A673 (cell line): ENCODE data around the gene TGOLN2.

DNA sequence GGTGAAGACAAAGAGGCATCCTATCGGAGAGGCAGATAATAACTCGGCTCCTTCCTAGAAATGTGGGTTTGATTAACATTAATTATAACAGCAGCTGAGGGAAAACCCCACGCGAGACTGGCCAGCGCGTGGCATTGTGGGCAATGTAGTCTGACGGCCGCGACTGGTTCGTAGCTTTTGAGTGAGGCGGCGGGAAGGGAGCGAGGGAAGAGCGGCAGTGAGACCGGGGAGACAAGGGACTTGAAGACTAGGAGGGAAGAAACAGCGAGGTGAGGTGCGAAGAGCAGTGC, 267 bp upstream of the SUCLG1 start:
- PRO-cap: bidirectional peak, plus-strand start at position 174 of the sequence, minus-strand start outside the sequence

- PRO-cap: no peak
These were observed 8.0 kb upstream of the TRABD2A start for GRCh38 chr2:84888737-84889403.

GRCh38 chr2:84904580-84905081, 825 bp upstream of the TMSB10 start:
- PRO-cap: bidirectional peak, plus-strand start at chr2:84904918, minus-strand start at chr2:84904926

DNA sequence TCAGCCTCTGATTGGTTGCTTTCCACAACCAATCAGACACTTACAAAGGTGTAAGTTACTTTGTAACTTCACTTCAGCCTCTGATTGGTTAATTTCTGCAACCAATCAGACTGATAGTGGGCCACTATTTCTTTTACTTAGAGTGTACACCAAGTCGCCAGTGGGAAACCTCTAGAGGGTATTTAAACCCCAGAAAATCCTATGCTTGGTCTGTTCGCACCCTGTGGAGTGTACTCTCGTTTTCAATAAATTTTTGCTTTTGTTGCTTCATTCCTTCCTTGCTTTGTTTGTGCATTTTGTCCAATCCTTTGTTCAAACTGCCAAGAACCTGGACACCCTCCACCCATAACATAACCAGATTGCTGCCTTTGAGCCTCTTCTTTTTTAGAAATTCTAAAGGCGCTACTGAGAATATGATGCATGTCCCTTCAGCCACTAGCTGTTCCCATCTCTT, 19.5 kb downstream of the TMSB10 start:
- PRO-cap: bidirectional peak, plus-strand start at position 127 of the sequence, minus-strand start outside the sequence

DNA sequence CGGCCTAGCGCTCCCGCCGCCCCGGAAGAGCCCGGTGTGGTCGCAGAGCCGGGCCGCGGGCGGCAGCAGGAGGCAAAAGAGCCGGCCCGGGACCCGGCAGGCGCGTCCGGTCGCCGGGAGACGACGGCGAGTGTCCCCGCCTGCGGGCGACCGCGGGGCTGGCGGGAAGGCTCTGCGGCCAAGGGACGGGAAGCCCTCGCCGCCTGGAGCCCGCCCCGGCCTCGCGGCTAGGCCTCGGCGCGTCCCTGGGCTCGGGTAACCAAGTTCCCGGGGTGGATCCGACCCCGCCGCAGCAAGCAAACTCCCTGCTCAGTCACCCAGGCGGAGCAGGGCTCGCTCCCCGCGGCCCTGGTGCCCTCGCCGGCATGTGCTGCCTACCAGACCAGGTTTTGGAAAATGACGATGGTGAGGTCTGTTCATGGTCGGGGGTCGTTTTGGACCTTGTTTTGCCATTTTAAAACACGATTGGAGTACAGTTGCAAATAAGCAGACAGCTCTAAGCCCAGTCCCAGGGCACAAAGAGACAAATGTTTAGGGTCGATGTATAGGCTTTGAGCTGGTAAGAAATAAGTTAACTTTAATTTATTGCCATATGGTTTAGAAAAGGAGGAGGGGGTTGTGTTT, 987 bp downstream of the KCMF1 start:
- PRO-cap: bidirectional peak, plus-strand start at position 119 of the sequence, minus-strand start at position 134 of the sequence; bidirectional peak, plus-strand start at position 262 of the sequence, minus-strand start at position 223 of the sequence; bidirectional peak, plus-strand start at position 312 of the sequence, minus-strand start at position 303 of the sequence; unidirectional peak, minus-strand start at position 517 of the sequence

DNA sequence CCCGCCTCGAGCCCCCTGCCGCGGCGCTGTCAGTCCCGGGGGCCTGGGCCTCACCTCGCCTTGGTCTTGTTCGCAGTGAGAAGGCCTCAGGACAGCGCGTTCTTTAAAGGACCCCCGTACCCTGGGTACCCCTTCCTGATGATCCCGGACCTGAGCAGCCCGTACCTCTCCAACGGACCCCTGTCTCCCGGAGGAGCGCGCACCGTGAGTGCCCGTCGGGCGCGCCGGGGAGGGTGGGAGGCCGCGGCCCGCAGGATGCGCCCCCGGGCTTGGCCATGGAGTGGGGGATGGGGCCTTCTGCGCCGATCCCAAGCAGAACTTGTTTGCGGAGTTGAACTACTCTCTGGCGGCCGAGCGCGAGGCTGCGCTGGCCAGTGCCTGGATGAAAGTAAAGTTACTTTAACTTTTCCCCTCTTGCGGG, 1.1 kb downstream of the TCF7L1 start:
- PRO-cap: no peak

GRCh38 chr2:85140352-85140982, 7.3 kb downstream of the TCF7L1 start:
- PRO-cap: no peak

- PRO-cap: no peak
These were observed 83.5 kb downstream of the TGOLN2 start for GRCh38 chr2:85244078-85244986.

- PRO-cap: no peak
These were observed 51.3 kb downstream of the TGOLN2 start for GRCh38 chr2:85276441-85276894.

GRCh38 chr2:85288001-85288823, 39.6 kb downstream of the TGOLN2 start:
- PRO-cap: no peak

GRCh38 chr2:85315838-85316348, 11.9 kb downstream of the TGOLN2 start:
- PRO-cap: no peak

- PRO-cap: bidirectional peak, plus-strand start at chr2:85328072, minus-strand start at chr2:85327947; bidirectional peak, plus-strand start at chr2:85328452, minus-strand start at chr2:85328426
These were observed at the start of gene TGOLN2 for GRCh38 chr2:85327803-85328730. TGOLN2 (minus strand) TSS chr2:85327989.

GRCh38 chr2:85537417-85538133, 1.4 kb upstream of the MAT2A start:
- PRO-cap: bidirectional peak, plus-strand start at chr2:85537705, minus-strand start at chr2:85537704; bidirectional peak, plus-strand start at chr2:85537937, minus-strand start at chr2:85537987

GRCh38 chr2:85541831-85542546, 3.0 kb downstream of the MAT2A start:
- PRO-cap: no peak

DNA sequence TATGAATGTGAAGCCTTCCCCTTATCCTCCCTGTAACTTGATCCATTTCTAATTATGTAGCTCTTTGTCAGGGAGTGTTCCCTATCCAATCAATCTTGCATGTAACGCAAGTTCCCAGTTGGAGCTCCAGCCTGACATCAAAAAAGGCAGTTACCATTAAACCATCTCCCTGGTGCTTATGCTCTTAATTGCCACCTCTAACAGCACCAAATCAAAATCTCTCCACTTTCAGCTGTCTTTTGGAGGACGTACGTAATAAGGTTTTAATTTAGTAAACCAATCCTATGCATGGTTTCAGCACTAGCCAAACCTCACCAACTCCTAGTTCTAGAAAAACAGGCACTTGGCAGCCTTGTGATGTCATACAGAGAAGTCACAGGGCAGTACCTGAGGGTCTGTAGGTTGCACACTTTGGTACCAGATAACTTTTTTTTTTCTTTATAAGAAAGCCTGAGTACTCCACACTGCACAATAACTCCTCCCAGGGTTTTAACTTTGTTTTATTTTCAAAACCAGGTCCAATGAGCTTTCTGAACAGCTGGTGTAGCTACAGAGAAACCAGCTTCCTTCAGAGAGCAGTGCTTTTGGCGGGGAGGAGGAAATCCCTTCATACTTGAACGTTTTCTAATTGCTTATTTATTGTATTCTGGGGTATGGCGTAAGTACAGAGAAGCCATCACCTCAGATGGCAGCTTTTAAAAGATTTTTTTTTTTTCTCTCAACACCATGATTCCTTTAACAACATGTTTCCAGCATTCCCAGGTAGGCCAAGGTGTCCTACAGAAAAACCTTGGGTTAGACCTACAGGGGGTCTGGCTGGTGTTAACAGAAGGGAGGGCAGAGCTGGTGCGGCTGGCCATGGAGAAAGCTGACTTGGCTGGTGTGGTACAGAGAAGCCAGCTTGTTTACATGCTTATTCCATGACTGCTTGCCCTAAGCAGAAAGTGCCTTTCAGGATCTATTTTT, 5.6 kb downstream of the MAT2A start:
- PRO-cap: no peak

- PRO-cap: no peak
These were observed 8.0 kb downstream of the MAT2A start for GRCh38 chr2:85546644-85547633.

- PRO-cap: no peak
These were observed 11.7 kb downstream of the SFTPB start for GRCh38 chr2:85656186-85656891.

DNA sequence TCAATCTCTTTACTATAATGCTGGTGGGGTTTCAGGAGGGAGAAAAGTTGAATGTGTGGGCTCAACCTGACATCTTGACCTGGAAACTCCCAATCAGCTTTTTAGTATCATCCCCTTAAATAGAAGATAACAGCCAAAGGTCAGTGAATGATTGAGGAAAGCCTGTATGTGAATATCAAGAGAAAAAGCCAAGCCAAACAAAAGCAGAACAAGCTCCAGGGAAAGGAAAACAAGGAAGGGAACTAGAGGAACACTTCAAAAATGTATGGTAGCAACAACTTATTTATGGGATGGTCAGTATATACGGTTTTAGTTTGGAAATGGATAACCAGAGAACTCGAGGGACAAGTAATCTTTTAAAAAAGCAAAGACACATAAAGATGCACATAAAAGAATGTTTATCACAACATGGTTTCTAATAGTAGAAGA, 28.3 kb upstream of the ATOH8 start:
- PRO-cap: no peak

DNA sequence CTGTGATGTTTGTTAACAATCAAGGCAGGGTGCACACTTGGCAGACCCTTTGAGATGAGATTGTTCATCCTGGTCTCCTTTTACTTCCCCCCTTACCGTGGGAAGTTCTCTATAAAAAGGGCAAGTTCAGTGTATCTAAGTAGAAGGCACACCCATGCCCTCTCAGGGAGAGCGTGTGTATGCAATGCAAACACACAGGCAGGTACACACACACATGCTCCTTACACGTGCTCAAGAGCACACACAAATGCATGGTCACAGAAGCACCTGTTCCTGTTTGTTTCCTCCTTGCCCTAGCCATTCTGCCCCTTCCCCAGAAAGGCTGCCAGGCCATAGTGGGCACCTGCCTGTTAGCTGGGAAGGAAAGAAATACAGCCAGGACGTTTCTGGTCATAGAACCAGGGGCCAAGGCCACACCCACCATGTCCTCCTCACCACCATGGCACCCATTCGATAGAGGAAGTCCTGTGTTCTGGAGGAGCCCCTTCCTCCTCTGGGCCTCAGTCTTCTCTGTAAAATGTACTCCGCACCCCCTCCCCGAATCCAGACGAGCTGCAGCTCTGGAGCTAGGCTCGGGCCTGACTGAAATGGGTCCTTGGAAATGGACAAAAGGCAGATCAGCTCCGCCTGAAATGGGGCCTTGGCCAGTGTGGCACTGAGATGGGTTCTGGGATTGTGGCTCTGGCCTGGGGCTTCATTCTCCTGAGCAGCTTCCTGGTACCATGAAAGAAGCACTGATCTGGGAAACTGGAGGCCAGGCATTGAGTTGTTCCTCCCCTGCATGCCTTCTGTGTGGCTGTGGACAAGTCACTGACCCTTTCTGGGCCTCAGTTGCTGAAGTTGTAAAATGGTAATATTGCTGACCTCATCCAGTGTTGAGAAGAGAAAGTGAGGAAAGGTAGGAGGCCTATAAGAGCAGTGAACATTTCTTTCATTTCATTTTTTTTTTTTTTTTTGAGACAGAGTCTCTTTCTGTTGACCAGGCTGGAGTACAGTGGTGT, 3.4 kb downstream of the ATOH8 start:
- PRO-cap: no peak

DNA sequence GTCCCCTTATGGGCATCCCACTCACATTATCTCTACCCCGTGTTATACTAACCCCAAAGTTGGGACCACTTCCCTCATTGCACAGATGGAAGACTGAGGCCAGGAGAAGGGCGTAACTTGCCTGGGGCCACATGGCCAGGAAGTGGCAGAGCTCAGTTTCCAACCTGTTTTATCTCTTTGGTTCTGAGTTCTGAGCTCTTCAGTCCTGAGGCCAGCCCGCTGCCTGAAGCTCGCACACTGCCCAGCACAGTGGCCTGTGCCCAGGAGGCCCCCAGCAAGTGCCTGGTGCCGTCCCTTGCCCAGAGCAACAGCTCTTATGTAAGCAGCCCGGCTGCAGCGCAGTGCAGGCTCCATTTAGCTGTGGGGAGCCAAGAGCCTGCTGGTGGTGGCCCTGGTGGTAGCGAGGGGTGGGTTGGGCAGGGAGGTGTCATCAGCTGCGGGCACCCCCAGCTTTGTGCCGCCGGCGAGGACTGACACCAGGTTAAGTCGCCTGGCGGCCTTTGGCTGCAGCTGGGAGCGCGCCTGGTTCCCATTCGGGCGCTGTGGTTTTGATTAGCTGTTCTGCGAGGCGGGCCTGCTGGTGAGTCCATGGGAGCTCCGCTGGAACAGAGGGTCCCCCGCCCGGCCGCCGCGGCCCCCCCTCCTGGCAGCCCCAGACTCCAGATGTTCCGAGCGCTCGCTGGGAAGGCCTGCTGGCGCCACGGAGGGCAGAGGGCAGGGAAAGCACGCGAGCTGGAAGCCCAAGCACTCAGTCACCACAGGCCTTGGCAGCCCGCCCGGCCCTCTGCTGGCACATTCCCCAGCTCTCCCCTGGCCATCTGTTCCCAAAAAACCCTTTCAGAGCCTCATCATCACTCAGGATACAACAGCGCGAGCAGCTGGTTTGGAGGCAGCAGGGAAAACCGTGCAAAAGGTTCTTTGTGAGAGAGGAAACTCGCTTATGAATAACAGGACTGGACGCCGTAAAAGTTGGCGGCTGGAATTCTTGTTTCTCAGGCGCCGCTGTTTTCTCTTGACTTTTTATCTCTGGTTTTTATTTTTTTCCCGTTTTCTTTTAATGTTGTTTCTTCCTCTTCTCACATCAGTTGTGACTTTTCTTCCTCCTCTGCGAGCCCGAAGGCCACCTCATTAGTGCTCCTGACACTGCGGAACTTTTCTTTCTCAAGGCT, 18.4 kb downstream of the ATOH8 start:
- PRO-cap: bidirectional peak, plus-strand start at position 848 of the sequence, minus-strand start at position 786 of the sequence